Gallbladder (tissue), 1 donor: ENCODE results near the gene KHDRBS1.

GRCh38 chr1:31563987-31564461 lies 12.3 kb upstream of the TINAGL1 start:
- PRO-cap: no peak

GRCh38 chr1:31591840-31592047 lies 15.4 kb downstream of the TINAGL1 start:
- PRO-cap: bidirectional peak, plus-strand start at chr1:31591994, minus-strand start at chr1:31591980

DNA sequence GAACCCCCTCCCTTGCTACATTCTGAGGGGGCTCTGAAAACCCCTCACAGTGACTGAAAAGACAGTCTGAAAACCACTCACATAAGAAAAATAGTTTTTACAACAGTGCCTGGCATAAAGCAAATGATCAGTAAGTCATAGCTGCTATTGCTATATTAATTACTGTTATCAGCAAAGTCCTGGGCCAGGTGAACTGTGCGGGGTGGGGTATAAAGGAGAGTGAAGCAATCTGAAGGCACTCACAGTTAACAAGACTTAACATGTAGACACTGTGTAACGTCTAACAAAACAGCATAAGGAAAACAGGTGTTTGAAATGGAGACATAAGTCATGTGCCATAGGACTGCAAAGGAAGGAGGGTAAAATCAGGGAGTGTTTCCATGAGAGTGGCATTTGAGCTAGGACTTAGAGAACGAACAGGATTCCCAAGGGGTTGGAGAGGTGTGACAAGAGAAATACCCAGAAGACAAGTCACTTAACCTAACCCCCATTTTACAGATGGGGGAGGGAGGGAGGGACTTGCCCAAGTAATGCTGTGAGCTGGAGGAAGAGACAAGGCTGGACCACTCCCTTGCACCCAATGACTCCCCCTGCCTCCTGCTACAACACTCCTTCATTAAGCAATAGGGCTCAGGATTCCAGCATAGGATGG lies 6.8 kb downstream of the PEF1 start:
- PRO-cap: no peak

DNA sequence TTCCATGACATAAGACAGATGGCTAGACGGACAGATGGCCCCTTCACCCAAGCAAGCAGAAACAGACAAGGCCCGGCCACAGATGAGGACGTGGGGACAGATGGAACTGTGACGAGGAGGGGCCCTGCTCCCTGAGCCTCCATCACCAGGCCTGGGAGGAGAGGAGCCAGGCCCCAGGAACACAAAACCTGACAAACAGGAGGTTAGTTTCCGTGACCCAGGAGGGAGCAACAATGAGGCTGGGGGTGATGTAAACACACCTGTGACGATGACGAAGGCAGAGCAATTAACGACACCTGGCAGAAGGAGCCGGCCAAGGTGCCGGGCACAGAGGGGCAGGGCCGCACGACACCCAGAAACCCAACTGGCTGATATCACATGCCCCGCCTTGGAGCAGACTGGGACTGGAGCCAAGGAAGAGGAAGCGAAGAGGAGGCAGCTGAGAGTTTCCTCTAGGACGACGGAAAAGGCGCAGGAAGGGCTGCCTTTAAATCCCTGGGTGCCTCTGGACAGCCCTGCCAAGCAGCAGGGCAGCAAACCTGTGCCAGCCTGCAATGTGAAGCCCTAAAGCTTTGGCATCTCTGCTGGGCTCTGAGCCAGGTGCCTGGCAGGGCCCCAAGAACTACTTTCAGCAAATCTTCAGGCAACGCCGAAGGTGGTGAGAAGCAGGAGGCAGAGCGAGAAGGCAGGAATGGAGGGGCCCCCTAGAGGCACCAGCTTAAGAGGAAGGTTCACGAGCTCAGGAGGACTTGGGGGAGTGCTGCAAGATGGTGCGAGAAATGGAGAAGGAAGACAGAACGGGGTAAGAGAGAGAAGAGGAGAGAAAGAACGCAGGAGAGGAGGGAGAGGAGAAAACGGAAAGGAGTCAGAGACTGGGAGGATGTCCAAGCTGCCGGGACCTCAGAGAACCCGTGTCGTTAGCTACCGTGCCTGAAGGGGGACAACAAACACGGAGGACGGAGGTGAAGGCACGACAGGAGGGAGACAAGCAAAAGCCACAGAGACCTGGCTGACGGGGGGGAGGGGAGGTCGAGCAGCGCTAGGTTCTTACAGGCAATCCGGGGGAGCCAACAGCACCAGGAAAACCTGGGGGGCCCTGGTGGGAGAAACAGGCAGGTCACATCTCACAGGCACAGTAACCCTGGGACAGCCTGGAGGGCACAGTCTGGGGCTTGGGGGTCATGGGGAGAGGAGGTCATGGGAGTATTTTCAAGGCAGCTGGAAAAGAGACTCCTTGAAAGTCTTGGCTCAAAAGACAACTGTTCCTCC lies 25.3 kb upstream of the PEF1 start:
- PRO-cap: bidirectional peak, plus-strand start at position 455 of the sequence, minus-strand start at position 183 of the sequence; unidirectional peak, plus-strand start at position 668 of the sequence; unidirectional peak, plus-strand start at position 742 of the sequence

DNA sequence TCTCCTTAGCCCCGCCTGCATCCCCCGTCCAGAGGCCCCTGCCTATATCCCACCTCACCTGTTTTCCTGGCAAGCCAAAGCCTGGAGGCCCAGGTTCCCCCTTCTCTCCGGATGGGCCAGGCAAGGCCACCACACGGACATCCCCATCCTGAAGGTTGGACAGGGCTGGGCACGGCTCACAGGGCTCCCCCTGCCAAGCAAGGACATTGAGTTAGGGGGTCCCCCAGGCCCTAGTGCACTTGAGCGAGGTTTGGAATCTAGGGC lies 18.3 kb downstream of the COL16A1 start:
- PRO-cap: no peak

DNA sequence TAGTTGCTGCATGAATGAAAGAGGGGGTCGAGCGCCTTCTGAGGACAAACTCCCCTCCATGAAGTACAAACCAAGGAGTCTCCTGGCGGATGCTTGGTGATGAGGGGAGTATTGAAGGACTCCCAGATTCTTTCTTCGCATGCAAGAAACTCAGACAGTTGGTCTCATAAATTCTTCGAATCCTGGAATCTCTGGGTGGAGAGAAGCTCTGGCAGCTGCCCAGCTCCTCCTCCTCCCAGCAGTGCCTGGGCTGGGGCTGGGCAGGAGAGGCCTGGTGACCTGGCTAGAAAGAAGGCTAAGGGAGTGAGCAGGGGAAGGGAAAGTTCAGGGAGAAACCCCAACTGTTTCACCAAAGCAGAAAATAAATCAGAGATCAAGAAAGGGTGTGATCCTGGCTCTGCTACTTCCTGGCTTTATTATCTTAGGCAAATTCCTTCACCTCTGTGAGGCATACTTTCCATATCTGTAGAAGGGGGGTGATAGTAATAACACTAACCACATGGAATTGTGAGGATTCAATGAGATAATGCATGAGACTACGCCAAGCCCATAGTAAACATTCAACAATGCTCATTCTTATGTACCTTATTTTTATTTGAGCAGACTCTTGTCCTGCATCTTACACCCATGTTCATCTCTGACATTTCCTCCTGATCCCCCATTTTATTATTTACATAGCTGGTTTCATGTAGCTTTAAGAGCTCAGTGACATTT lies 8.8 kb upstream of the COL16A1 start:
- PRO-cap: no peak

DNA sequence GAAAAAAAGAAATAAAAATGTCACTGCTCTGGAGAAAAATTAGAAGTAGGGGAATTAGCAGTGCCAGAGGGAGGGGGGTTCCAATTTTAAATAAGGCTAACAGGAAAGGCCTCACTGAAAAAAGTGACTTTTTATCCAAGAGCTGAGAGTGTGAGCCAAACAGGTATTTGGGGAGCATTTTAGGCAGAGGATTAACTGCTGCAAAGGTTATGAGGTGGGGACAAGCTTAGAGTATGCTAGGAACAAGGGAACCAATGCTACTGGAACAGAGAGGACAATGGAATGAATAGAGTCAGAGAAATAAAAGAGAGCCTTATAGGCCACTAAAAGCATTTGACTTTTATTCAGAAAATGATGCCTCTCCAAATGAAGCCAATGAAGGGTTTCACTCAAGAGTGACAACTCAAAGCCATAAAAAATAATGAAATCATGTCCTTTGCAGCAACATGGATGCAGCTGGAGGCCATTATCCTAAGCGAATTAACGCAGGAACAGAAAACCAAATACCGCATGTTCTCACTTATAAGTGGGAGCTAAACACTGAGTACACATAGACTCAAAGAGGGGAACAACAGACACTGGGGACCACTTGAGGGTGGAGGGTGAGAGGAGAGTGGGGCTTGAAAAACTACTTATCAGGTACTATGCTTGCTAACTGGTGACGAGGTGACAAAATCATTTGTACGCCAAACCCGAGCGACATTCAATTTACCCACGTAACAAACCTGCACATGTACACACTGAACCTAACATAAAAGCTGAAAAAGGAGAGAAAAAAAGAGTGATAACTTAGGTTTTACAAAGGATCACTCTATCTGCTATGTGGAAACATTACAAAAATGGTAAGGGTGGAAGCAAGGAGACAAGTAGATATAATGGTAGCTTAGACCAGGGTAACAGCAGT lies 11.2 kb downstream of the PTP4A2 start:
- PRO-cap: no peak

- PRO-cap: no peak
Observed at GRCh38 chr1:31935626-31935980, 2.6 kb downstream of the PTP4A2 start.

- PRO-cap: bidirectional peak, plus-strand start at chr1:32013870, minus-strand start at chr1:32013570
Observed at GRCh38 chr1:32013087-32013976, at the start of gene KHDRBS1. Gene KHDRBS1 (plus strand): TSS chr1:32013868.

- PRO-cap: no peak
Observed at GRCh38 chr1:32030205-32030612, 16.5 kb downstream of the KHDRBS1 start.

GRCh38 chr1:32094696-32095179 lies 13.1 kb upstream of the KPNA6 start:
- PRO-cap: no peak

DNA sequence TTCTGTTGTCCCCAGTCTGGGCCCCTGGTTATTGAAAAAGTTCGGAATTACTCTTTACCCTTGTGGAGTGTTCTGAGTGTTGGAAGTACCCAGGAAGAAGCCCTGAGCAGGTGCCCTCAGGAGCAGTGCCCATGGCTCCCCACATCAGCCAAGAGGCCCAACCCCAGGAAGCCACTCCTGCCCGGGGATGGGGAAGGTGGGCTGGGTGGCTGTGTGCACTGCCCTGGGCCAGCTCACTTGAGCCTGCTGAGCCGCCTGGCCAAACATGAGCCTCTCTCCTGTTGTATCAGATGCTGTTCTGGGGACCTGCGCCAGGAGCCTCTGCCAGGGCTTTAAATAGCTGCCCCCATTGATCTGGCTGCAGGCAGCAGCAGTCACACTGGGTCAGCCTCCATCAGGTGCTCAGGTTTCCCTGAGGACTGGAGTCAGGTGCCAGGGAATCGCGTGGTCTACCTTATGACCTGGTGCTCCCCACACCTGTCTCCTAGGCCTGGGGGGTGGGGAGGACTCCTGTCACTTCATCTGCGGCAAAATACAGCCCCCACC lies 782 bp upstream of the CCDC28B start:
- PRO-cap: no peak

- PRO-cap: no peak
Observed at GRCh38 chr1:32266762-32267540, 15.9 kb downstream of the LCK start.

DNA sequence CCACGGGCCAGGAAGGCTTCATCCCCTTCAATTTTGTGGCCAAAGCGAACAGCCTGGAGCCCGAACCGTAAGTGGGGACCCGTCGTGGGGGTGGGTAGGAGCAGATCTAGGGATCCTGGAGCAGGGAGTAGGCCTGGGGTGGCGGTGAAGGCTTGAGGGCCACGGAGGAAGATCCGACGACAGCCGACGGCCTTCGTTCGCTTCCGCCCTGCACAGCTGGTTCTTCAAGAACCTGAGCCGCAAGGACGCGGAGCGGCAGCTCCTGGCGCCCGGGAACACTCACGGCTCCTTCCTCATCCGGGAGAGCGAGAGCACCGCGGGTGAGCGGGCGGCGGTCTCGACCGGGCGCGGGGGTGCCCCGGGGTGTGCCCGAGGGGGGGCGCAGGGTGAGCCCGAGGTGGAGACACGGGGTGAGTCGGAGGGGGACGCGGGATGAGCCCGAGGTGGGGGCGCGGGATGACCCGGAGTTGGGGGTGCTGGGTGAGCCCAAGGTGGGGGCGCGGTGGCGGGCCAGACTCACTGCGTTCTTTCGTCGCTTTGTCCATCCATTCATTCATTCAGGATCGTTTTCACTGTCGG lies 16.4 kb upstream of the HDAC1 start:
- PRO-cap: no peak

DNA sequence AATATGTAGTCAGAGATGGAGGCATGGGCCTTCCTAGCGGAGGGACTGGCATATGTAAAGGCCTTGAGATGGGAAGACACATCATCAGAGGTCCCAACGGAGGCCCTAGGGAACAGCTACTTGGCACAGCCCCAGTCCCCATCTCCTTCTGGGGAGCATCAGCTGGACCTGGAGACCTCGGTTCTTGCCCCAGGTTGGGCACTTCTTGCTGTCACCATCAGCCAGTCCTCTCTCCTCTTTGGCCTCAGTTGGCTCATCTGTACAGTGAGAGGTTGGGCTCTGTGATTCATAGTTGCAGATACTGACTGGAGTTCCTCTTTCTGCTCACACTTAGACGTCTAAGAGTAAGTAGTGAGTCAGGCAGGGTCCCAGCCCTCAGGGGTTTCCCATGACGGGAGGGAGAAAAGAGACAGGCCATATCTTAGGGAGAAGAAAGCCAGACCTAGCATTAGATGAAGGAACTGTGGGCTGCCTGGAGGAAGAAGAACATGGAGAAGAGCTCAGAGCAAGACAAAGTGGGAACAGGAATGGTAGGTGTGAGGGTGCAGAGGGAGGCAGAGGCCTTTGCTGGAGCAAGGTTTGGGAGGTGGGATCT lies 3.5 kb upstream of the MARCKSL1 start:
- PRO-cap: no peak

DNA sequence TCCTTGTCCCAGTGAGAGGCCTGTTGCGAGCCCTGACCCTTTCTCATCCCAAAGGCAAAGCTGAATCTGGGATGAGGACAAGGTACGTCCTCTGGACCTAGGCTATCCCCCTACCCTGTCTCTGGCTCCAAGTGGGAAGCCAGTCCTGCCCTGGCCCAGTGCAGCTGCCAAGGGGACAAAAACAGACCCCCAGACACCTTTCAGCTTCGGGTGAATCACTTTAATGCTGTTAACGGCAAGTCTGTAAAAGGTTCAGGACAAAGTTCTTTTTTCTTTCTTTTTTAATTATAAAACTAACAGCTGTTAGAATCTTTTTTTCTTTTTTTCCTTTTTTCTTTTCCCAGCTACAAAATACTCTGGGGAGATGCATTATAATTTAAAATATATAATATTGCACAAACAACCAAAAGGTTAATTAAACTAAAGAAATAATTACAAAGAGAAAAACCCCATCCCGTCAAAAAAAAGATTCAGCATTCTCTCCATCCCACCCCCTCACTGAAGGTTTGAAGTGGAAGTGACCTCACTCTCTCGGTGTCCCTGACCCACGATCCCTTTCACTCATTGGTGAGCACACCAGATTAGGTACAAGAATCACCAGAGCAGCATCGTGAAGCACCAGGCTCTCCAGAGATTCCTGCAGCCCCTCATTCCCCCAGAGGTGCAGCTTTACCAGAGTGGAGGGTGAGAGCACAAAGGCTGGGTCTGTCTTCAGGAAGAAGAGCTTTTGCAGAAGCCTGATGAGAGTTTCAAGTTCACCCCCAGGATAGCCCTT lies 2.8 kb downstream of the TSSK3 start:
- PRO-cap: no peak

GRCh38 chr1:32500003-32500313 lies 35.1 kb downstream of the ZBTB8B start:
- PRO-cap: unidirectional peak, plus-strand start at chr1:32500144

DNA sequence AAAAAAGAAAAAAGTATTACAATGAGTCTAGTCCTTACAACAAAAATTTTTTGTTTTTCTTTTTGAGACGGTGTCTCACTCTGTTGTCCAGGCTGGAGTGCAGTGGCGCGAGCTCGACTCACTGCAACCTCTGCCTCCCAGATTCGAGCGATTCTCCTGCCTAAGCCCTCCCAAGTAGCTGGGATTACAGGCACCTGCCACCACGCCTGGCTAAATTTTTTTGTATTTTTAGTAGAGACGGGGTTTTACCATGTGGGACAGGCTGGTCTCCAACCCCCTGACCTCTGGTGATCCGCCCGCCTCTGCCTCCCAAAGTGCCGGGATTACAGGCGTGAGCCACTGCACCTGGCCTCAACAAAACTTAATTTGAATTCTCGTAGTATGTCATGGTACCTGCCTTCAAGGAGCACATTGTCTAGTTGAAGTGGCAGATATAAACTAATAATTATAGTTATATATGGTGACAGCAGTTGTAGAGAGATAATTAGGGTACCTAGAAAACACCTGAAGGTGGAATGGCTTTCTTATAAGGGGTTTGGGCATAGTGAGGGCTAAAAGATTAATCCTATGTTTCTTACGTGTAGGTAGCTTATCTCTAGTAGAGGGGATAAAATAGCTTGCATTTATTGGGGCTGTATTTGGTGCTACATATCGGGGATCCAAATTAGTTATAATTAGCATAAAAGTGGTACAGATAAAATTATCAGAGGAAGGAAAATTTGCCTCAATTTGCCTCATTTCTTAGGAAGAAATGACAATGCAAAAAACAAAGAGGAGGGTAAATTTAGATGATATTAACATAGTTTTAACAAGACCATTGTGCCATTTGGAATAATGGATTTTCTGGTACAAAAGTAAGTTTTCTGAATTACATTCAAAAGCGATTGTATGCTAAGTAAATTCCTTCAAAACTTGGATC lies 1.7 kb downstream of the RBBP4 start:
- PRO-cap: no peak

- PRO-cap: no peak
Observed at GRCh38 chr1:32681350-32682132, 21.0 kb downstream of the SYNC start.

DNA sequence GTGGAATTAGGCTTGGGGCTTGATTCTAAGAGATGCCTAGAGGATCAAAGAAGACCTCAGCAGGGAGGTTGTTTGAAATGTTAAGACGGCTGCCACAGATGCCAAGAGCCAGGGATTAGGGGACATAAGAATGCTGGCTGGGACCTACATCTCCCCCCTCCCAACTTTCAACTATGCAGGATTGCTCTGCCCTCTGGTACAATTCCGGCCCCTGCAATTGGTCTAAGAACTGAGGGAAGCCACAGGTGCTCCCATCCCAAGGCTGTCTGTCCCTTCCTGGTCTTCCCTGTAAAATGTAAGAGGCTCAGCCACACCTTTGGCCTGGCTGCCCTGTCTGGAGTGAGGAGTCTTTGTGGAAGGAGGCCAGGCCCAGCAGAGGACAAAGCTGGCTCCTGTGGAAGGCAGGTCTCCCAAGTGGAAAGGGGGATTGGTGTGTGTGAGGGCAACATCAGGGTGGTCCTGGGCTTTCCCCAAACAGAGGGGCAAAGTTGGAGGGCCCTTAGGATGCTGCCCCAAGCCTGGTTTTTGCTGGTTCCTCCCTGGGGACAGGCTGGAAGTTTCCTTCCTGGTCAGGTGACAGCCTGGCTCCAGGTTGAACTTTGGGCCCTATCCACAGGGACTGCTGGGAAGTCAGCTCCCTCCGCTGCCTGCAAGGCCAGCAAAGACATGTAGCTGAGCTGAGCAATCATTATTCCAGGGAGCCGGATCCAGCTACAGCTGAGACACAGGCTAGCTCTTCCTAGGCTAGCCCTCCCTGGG lies 4.6 kb upstream of the KIAA1522 start:
- PRO-cap: bidirectional peak, plus-strand start at position 688 of the sequence, minus-strand start at position 527 of the sequence